RPMI7951 (cell line): Measurements from ENCODE around the genes ANO1 and KRTAP5-8.

GRCh38 chr11:69979123-69980360 is 98.6 kb upstream of the ANO1 start:
- RAMPAGE, long total RNA, result no peak

- RAMPAGE, long total RNA, result no peak
Observed at GRCh38 chr11:70029225-70029920, 48.7 kb upstream of the ANO1 start.

- RAMPAGE, long total RNA, result no peak
Observed at GRCh38 chr11:70077694-70078715, at the start of gene ANO1. Gene ANO1, plus strand, starts transcription at chr11:70078317.

- RAMPAGE, long total RNA, result no peak
Observed at GRCh38 chr11:70078716-70079206, 644 bp downstream of the ANO1 start.

DNA sequence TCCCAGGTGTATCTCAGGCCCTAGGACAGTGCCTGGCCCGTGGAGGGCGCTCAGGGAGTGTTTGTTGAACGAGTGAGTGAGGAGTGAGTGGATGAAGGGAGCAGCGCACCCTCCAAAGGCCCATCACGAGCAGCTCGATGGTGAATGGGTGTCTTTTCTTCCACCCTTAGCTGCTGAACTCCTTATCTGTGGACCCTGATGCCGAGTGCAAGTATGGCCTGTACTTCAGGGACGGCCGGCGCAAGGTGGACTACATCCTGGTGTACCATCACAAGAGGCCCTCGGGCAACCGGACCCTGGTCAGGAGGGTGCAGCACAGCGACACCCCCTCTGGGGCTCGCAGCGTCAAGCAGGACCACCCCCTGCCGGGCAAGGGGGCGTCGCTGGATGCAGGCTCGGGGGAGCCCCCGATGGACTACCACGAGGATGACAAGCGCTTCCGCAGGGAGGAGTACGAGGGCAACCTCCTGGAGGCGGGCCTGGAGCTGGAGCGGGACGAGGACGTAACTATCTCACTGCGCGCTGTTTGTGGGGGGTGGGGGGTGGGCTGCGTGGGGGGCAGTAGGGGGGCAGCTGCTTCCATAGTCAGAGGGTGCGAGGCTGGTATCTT is 9.6 kb downstream of the ANO1 start:
- RAMPAGE, long total RNA, result no peak

GRCh38 chr11:70111988-70112488 is 33.9 kb downstream of the ANO1 start:
- RAMPAGE, long total RNA, result no peak

DNA sequence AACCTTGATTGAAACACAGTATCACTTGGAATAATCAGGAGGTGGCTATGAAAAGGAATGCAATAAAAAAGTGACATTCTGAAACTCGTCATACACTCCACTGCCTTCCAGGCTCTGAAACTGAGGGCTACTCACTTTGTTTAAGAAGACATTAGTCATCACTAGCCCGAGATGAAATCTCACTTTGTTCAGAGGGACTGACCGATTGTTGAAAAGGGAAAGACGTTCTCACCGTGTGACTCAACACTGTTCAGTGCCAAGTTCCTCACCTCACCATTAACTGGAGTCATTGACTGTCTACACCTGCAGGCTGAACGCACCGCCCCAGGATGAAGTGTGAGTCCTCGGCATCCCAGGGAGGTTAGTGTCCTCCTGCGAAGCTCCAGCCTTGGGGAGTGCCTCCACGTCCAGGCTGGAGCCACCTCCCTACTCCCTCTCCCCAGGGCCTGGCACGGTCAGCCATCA is 30.4 kb downstream of the FADD start:
- RAMPAGE, long total RNA, result no peak

DNA sequence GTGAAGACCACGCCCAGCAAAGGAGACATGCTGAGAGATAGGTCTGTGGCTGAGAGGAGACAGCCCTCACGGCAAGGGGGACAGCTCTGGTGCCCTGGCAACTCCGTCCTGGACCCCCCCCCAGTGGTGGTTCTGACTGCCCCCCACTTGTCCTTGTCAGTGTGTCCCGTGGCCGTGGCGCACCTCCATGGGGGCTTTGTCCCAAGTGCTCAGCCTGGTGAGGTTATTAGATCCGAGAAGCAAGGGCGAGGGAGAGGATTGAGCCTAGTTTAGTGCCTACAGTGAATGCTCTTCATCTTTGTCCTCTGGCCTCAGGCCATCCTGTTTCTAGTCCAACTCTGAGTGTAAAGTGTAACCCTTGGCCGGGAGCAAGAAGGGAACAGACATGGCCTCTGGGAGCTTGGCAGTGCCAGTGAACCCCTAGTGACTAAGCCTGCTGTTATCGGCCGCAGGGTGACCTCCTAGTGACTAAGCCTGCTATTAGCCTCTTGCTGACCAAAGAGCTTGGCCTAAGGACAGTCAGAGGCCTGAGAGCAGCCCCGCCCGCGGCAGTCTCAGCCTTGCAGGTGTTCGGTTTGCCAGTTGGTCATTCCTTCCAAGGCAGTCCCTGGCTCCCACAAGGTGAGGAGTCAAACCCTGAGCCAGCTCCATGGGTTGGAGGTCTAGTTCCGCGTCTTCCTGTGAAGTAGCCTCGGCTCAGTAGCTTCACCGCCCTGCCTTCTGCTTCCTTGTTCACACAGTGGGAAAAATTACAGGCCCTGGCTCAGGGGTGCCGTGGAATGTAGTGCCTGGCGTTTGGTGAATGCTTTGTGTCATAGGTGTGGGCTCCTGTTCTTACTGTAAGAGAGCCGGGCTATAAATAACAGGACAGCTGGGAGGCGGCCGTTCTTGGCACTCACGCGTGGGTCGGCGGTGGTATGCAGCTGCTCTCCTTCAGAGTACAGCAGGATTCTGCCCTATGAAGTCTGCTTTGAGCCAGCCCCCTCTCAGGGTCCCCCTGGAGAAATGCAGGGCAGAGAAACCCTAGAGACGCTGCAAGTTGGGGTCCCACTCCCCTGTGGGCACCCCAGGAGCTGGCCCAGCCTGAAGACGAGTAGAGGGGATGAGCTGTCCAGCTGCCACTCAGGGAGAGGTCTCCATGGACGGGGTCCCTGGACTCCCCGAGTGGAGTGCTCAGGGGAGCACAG is 83.9 kb downstream of the CTTN start:
- RAMPAGE, long total RNA, result no peak

- RAMPAGE, long total RNA, result no peak
Observed at GRCh38 chr11:70545045-70545781, 146.9 kb downstream of the CTTN start.

DNA sequence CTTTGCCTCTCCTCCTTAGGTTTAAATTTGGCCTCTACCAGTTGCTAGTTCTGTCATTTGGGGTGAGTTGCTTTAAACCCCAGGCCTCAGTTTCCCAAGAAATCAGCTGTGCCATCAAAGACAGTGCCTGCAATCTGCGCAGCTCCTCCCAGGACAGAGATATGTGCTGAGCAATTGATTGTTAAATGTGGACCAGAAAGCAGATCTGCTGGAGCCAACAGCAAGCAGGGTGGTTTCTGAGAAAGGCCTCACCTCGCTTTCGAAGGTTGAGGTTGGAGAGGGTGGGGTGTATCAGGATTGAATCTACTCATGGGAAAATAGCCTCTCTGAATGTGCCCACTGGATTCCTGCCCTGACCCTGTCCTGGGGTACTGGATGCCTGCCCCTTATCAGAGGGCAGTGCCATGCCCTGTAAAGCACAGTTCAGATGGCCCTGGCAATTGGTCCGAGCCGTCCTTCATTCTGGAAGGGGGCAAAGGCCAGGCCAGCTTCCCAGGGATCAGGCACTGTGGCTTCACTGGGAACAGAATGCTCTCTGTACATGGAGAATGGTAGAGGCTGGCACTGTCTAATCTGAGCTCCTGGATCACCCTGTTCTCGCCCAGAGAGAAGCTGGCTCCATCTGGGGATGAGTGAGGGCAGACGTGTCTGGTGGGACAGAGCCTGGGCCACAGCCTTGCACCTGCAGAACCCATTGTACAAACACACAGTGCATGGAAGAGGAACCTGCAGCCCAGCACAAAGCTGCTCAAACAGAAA is 15.3 kb downstream of the DHCR7 start:
- RAMPAGE, long total RNA, result no peak

GRCh38 chr11:71537627-71538054 is at the start of gene KRTAP5-8:
Gene KRTAP5-8, plus strand, starts transcription at chr11:71538025.
- RAMPAGE, long total RNA, result no peak

GRCh38 chr11:71565031-71565230 is 432 bp upstream of the KRTAP5-10 start:
- RAMPAGE, long total RNA, result no peak

DNA sequence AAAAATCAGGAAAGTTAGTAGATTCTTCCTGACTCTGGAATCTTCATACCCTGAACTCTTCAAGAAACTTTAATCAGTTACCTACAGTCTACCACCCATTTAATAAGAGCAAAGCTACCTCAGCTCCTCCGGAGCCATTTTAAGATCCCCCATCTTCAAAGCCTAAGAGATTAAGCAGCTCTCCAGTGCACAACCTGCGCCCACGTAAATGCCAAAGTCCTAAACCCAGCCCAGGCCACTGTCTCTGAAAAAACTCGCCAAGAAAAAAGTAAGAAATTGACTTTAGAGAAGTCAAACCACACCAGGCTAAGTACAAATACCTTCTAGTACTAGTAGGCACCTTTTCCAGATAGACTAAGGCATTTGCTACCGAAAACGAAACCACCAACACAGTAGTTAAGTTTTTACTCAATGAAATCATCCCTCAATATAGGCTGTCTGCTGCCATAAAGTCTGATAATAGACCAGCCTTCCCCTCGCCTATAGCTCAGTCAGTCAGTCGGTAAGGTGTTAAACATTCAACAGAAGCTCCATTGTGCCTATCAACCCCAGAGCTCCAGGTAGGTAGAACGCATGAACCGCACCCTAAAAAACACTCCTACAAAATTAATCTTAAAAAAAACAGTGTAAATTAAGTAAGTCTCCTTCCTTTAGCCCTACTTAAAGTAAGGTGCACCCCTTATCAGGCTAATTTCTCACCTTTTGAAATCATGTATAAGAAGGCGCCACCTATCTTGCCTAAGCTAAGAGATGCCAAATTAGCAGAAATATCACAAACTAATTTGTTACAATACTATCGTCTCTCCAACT is 122.1 kb upstream of the DEFB108B start:
- RAMPAGE, long total RNA, result no peak

- RAMPAGE, long total RNA, result no peak
Observed at GRCh38 chr11:71745611-71746138, 87.3 kb upstream of the DEFB108B start.

DNA sequence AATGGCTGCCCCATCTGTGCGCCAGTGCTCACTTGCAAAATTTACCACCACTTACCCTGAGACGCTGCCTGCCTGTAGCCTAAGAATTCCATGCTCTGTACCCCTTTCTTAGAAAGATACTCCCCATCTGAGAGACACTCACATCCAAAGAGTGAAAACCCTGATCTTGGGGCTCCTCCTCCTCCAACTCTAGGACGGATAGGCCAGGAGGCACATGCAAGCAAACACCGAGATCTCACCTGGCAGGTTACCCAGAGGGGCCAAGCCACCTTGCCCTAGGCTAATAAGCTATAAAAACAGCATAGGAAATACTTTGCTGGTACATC is 40.7 kb downstream of the NUMA1 start:
- RAMPAGE, long total RNA, result no peak

GRCh38 chr11:72058286-72058992 is 21.9 kb downstream of the NUMA1 start:
- RAMPAGE, long total RNA, result no peak

GRCh38 chr11:72189475-72190138 is 2.3 kb upstream of the FOLR1 start:
- RAMPAGE, long total RNA, result no peak

DNA sequence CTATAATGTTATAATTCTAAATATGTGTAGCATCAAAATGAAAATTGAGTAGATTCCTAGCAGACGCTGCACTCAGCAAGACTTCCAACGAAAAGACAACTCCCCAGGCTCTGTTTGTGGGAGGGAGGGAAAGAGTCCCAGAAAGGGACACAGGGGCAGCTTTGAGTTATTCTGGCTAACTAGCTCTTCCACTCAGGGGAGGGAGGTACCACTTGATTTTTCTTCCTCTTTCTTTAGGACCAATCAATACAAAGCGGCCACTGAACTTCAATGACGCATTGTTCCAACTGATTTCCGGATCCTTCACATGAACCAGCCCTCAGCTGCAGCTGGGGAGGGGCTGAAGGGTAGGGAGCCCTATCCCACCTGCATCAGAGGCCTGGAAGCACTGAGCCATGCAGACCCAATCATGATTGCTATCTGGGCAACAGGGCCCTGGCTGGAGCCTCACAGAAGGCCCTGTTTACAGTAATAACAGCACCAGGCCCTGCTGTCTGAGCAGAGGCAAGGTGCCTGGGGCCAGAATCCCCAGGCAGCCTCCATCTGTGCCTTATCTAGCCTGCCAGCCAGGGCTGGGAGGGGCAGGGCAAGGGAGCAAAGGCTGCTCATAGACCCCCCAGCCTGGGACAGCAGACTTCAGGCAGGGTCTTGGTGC is 22.7 kb downstream of the CLPB start:
- RAMPAGE, long total RNA, result no peak

DNA sequence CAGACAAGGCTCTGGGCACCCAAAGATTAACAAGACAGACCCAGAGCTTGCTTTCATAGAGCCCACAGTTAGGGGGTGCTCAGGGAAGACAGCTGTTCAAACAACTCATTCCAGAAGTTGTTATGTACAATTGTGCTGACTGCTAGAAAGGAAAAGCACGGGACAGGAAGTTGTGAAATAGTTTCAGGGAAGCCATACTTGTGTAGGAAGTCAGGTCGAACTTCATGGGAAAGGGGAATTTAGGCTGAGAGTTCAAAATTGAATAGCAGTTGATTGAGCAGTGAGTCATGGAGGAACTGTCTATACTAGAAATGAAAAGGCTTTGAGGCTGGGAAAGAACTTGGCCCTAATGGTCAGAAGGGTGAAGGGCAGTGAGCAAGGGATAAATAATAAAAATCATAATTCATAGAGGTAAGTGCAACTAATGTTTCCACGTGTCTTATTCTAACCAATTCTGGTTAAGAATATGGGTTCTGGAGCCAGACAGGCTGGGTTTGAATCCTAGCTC is 49.5 kb upstream of the CLPB start:
- RAMPAGE, long total RNA, result no peak

GRCh38 chr11:72590169-72590564 is 84.1 kb downstream of the PDE2A start:
- RAMPAGE, long total RNA, result no peak